GM12892 (cell line): ENCODE data around the genes OVCH1, DDX11 and DENND5B.

DNA sequence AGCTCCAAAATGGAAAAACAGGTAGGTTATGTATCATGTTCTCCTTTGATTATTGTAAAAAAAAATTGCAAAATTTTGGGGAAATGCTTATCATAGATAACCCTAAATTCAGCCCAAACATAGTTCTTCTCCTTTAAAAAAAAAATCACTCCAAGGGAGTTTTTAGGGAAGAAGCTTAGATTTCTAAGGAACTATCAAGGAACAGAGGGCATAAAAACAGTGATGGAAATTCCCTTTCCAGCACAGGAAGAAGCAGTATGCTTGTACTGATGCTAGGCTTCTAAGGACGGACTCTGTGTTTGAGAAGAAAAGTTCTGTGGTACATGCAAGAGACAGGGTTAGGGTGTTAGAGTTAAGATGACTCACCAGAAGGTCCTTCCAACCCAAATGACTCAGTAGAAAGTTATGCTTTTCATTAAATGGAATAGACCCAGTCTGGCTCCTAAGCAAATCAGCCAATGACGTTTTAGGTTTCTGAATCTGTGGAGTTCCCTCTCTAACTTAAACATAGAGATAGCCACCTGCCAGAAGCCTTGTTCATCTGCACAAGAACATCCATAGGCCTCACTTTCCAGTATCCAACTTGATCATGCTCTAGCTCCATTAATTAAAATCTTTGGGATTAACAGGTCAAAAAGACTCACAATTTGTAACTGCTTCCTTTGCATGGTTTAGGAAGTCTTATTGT lies 5.7 kb downstream of the PTHLH start:
- RRBS = no CpG with 5 or more reads among the region's 2 CpGs

DNA sequence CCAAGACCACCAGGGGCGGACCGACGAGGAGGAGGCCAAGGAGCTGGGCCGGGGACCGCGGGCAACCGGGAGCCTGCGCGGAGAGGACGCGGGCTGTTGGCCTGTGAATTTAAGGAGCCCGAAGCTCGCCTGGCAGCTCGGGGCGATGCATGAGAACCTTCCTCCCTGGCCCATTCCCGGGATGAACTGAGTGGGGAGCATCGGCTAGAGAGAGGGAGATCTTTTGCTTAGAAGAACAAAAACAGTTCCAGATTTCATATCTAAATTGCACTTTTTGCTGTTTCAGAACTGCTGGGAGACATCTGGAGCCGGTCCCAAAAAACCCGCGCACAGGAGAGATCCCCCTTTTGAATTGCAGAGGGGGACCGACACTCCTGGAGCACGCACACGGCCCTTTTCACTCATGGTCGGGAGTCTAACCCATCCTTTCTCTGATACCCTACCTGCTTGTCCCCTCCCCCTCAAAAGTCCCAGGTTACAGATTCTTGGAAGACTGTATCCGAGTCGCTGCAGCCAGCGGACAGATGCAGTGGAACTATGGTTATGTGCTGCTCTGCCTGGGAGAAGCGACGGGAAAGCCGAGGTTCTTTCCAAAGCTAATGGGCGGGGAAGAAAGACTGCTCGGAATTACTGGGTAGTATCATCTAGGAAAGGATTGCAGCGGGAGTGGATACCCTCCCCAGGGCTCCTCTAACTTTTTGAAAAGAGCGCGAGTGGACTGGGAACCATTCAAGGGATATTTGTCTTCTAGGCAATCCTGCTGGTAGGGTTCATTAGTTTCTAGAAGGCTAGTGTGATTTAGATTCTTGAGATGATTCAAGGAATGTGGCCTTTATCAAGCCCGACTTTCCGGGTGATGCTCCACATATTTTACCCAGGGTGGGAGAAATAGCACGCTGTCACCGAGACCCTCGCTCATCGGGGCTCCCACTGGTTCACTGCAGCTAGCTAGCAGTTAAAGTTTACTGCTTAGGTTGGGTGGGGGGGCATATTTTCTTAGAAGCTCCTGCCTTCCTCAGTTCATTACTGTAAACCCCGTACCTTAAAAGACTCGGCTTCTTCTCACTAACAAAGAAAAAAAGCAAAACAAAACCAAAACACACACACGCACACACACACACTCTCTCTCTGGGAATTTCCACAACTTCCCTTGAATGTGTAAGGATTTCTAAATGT lies 1.4 kb downstream of the PTHLH start:
- RRBS = 36% methylated on average over 4 of the region's 44 CpGs

GRCh38 chr12:28204536-28205273 lies 14.4 kb downstream of the CCDC91 start:
- RRBS = no CpG with 5 or more reads among the region's 5 CpGs

DNA sequence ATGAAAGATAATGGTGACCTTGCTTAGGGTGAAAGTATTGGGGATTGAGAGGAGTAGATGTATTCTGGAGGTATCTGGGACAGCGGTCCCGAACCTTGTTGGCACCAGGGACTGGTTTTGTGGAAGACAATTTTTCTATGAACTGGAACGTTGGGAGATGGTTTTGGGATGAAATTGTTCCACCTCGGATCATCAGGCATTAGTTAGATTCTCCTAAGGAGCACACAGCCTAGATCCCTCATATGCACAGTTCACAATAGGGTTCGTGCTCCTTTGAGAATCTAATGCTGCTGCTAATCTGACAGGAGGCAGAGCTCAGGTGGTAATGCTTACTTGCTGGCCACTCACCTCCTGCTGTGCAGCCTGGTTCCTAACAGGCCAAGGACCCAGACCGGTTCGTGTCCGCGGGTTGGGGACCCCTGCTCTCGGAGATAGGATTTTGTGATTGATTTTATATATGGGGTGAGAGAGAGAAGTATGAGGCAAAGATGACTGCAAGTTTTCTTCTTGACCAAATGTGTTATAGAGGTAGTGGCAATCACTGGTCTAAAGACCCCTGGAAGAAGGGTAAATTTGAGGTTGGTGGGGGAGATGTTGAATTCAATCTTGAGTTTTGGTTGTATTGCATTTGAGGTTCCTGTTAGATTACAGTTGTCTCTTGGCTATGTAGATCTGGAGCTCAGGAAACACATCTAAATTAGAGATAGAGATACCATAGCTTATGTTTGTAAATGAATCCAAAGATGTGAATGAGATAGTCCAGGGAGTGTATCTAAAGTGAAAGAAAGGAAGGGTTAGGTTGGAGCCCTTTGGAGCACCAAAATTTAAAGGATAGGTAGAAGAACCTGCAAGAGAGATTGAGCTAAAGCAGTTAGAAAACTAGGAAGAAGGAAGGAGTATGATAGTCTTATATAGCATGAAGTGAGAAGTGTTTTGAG lies 57.7 kb downstream of the CCDC91 start:
- RRBS = no CpG with 5 or more reads among the region's 10 CpGs

GRCh38 chr12:28452246-28452722 lies 262.0 kb downstream of the CCDC91 start:
- RRBS = no CpG with 5 or more reads among the region's 2 CpGs

DNA sequence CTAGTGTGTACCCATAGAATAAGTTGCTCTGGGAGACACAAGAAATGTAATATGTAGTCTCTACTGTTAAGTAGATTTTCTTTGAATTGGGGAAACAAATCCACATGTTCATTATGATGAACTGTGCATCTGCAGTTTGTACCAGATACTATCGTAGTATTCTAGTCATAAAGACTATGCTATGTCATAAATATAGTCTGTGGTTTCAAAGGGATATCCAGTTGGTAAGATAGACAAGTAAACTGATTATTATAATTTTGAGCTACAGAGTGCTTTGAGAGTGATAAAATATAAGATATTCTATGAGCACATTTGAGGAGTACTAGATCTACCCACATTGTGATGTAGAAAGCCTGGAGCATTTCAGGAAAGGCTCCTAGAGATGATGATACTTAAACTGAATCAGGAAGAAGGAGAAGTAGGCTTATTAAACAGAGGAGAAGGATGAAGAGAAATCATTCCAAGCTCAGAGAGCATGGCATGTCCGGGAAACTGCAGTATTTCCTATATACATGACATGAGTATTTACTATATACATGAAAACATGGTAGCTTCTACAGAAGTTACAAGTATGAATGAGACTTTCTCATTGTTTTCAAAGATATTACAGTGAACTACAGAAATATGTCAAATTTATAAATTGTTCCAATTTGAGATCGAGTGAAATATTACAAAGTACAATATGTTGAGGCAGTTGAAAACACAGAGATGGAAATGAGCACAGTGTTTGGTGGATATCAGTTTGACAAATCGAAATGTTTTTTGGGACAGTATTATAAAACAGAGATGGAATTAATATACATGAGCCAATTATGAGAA lies 272.5 kb downstream of the CCDC91 start:
- RRBS = no CpG with 5 or more reads among the region's 4 CpGs

DNA sequence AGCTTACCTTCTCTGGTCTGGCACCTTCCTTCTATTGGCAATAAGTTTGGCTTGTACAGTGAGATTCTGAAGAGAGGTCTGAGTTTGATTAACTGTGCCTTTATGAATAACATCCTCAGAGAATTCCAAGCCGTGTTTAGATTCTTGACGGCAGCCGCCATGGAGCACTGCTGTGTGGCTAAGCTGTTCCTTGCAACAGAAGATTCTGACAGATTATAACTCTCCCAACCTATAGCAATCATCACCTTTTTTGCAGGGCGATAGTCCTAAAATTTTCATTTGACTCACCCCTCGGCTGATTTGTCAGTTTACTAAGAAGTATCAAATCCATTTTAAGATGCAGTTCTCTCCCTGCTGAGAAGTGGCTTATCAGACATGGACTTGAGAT lies 354.8 kb upstream of the FAR2 start:
- RRBS = no CpG with 5 or more reads among the region's 5 CpGs

GRCh38 chr12:29220711-29221501 lies 71.8 kb downstream of the FAR2 start:
- RRBS = no CpG with 5 or more reads among the region's 18 CpGs

DNA sequence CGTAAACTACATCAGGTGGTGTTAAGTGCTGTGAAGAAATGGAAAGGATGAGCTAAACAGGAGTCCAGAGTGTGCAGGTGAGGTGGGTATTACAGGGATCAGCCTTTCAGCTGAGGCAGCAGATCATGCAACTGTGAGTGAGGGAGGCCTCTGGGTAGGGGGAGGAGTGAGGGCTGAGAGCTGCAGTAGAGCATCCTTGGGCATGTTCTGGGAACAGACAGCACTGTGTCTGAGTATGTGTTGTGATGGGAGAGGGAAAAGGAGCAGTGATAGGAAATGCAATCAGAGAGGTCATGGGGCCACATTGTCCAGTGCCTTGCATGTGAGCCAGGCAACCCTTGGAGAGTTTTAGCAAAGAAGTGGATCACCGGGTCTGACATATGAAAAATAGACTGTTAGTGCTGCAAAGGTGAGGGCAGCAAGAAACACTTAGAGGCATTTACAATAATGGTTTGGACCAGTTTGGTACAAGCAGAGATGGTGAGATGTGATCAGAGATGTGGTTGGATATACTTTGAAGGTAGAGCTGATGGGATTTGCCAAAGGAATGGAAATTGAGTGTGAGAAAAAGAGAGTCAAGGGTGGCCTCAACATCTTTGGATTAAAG lies 81.2 kb downstream of the FAR2 start:
- RRBS = no CpG with 5 or more reads among the region's 2 CpGs

GRCh38 chr12:29497332-29498125 lies at the start of gene OVCH1:
TSS of gene OVCH1 (minus strand) at chr12:29497686.
- RRBS = no CpG with 5 or more reads among the region's 26 CpGs

GRCh38 chr12:29559035-29559894 lies 61.8 kb upstream of the OVCH1 start:
- RRBS = no CpG with 5 or more reads among the region's 10 CpGs

GRCh38 chr12:29583025-29583772 lies 85.7 kb upstream of the OVCH1 start:
- RRBS = no CpG with 5 or more reads among the region's 2 CpGs

- RRBS = no CpG with 5 or more reads among the region's 3 CpGs
These were observed 75.7 kb downstream of the TMTC1 start for GRCh38 chr12:29707962-29708482.

DNA sequence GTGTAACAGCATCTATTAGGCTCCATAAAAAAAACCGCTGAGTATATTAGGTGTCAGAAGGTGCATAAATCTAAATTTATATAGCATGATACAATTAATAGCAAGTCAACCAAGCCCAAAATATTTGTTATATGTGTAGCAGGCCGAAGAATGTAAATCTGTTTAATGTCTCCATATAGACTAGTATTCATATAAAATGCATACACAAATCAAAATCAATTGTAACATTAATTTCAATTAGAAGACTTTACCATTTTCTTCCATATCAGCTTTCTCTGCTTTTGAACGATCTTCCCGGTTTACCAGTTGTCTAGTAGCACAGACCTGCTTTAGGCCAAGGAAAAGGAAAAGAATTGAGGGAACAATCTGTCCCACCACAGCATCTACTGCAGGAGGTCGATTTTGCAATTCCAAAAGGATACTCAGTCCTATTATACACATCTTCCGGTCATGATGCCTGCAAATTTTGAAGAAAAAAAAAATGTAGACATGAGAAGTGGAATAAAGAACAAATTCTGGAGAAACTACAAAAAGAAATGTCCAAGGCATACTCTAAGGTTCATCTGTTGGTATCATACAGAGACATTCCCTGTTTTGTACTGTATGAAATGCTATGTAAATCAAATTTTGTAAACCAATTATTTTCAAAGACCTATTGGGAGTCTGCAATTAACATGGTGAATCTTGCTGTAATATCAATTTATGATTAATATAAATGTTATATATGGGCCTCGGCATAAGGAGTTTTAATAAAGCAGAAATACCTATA lies 58.8 kb downstream of the IPO8 start:
- RRBS = no CpG with 5 or more reads among the region's 7 CpGs

GRCh38 chr12:30794827-30795084 lies 40.0 kb upstream of the CAPRIN2 start:
- RRBS = no CpG with 5 or more reads among the region's 5 CpGs

DNA sequence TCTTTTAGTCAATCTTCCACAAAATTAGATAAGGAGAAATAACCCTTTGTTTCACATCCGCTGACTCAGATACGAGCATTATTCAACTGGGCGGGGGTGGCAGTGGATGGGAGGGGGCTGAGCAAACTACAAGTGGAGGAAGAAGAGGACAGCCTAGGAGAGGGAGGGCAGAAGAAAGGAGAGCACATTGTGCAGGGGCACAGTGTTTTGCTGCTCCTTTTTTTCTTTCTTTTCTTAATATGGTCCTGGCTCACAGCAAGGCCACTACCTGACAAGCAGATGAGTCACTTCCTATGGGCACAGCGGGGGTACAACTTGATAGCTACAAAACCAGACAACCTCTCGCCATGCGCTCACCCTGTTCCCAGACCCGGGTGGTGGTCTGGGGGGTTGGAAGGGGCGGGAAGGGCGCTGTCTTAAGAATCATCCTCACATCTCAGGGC lies 40.4 kb upstream of the CAPRIN2 start:
- RRBS = no CpG with 5 or more reads among the region's 9 CpGs

DNA sequence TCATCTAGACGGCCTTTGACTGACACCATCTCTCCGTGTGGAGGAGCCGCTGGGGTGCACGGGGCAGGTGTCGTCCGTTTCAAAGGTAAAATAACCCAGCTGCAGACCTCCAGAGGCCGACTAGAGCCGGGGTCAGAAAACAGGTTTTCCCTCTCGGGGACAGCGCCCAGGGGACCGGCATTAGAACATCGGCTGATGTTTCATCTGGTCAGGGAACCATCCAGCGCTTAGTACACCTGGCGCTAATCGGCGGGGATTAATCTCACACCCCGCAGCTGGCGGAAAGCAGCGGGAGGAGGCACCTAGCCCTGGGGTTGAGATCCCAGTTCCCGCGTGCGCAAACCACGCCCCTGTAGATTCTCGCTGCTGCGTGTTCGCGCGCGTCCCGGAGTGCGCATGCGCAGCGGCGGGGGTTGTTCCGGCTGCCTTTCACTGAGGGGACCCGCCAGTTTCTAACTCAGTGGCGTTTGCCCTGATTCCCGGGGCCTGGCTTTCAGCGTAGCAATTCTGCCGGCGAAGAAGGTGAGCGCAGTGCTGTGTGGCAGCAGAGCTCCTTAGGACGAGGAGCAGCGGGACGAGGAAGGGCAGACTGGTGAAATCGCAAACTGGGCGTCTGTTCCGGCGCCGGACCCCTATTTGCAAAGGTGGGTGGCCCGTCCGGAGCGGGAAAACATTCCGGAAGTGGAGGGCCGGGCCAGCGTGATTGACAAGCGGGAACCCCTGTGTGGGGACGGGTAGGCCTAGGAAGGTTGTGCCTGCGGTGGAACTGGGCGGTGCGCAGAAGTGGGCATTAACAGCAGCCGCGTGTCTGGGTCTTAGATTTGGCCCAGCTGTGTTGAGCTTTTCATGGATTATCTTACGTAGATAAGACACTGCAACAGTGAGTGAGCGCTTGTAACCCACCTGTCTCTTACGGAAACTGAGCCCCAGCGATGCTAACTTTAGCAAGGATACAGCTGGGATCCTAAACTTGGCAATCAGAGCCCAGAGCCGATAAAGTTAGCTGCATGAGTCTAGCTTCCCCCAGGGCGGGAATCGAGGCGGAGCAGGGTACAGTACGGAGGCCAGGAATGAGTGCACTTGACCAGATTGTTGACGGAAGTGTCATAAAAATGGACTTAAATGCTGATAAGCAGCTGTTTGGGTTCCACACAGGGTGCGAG lies at the start of gene DDX11:
Gene DDX11, plus strand, starts transcription at position 413 of the 1,163 bp plus-strand sequence.
- RRBS = no CpG with 5 or more reads among the region's 74 CpGs

- RRBS = under 1% methylated on average over 7 of the region's 22 CpGs
These were observed 1.5 kb downstream of the SINHCAF start for GRCh38 chr12:31324532-31324735.

- RRBS = 2% methylated on average over 9 of the region's 111 CpGs
These were observed at the start of gene DENND5B for GRCh38 chr12:31590665-31591369. TSS of gene DENND5B (minus strand) at chr12:31591136.

GRCh38 chr12:31620104-31620866 lies 29.3 kb upstream of the DENND5B start:
- RRBS = no CpG with 5 or more reads among the region's 10 CpGs